ENCODE results near the genes NCK1 and IL20RB.

DNA sequence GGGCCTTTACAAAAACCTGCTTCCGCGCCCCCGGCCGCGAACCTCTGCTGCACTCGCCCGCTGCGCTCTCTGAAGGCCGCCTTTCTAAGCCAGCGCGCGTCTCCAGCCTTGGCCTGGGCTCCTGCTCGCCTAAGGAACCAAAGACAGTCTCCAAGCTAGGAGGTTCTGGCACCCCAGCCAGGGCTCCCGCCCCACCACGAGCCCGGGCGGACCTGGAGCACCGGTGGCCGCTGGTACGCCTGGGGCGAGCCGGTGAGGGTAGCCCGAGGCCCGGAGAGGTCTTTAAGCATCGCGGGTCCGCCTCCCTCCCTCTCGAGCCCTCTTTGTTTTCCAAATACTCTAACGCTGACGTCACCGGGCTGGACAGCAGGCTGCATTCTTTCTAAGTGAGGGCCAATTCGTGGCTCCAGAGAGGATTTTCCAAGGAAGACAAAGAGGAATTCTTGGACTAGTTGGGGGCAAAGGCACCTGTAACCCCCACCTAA is 731 bp downstream of the AMOTL2 start:
- PRO-cap: bidirectional peak, plus-strand start at position 409 of the sequence, minus-strand start at position 308 of the sequence
- RRBS: 2% methylated on average over 10 of the region's 32 CpGs

GRCh38 chr3:134373959-134374312 is 311 bp downstream of the AMOTL2 start:
- PRO-cap: no peak
- RRBS: 4% methylated on average over 3 of the region's 34 CpGs

DNA sequence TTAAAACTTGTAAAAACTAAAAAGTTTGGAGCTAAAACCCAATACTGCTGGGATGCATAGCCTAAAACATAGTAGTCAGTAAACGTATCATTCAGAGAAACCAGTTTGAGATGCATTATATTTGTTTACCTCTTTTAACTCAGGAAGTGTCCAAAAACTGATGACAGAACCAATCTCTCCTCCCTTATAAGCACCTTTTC is 58.4 kb downstream of the CEP63 start:
- PRO-cap: no peak
- RRBS: no CpG with 5 or more reads among the region's 1 CpG

- PRO-cap: no peak
- RRBS: 11% methylated on average over 6 of the region's 19 CpGs
Measured at GRCh38 chr3:134797177-134797593, 2.1 kb downstream of the EPHB1 start.

- PRO-cap: no peak
- RRBS: no CpG with 5 or more reads among the region's 4 CpGs
Measured at GRCh38 chr3:134852988-134853475, 58.0 kb downstream of the EPHB1 start.

- PRO-cap: no peak
- RRBS: over 99% methylated on average over 2 of the region's 14 CpGs
Measured at GRCh38 chr3:134916668-134916943, 121.5 kb downstream of the EPHB1 start.

- PRO-cap: unidirectional peak, minus-strand start at chr3:135968068
- RRBS: no CpG with 5 or more reads among the region's 4 CpGs
Measured at GRCh38 chr3:135967851-135968254, 2.3 kb downstream of the PPP2R3A start.

- PRO-cap: no peak
- RRBS: no CpG with 5 or more reads among the region's 8 CpGs
Measured at GRCh38 chr3:136126906-136127592, 69.1 kb downstream of the MSL2 start.

DNA sequence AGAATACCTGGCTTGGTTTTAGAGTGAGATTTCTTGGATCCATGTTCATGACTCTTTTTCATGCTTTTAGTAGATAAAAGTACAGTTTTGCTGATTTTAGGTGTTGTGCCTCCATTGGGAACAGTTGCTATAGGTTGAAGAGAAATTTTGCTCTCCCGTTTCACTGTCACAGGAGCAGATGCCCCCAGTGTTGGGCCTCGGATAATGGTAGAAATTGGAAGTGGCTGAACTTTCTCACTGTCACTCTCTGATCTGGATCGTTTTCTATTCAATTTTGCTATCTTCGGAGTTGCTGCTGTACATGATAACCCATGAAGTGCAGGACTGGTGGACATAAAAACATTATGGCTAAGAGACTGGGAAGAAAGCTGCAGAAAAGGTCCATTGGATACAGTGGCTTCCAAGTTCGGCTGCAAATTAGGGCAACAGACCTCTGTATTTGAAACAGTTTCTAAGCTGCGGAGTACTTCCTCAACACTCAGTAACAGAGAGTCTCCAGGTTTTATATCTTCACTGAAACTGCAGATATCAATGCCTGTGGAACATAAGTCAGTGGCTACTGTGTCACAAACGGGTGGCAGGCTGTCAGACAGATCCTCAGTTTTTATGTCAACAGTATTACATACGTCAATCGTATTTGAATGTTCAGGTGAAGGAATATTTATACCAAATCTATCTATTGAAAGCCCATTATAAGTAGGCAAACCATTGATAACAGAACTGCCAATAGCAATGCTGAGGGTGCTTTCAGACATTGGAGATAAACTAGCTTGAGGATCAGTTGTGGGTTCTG is 44.3 kb downstream of the MSL2 start:
- PRO-cap: no peak
- RRBS: no CpG with 5 or more reads among the region's 9 CpGs

DNA sequence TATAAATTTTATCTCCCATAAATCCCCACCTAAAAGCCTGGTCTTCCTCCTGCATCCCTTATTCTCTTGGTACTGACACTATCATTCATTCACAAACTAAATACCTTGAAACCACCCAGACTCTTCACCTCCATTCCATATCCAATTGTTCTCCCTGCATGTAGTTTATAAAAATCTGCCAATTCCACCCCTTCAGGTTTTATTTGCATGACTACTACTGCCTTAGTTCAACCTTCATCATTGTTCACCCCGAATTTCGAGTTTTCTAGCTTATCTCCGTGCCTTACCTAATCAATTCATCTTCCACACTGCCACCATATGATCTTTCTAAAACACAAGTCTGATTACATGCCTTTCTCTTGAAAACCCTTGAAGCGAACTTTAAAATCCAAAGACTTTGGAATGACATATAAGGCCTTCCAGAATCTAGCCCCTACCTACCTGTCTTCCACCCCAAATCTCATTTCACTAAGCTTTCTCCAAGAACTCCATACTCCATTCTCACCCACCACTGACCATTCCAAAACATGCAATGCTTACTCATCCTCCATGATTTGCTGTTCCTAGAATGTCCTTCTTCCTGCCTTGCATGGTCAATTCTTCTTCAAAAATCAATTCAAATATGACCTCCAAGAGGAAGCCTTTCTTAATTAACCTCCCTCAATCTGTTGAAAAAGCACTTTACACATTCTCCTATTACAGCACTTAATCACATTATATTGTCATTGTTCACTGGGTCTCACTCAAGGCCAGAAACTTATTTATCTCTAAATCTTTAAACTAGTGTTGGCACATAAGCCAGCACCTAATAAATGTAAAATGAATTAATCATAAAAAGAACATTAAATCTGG is 22.5 kb downstream of the MSL2 start:
- PRO-cap: no peak
- RRBS: no CpG with 5 or more reads among the region's 4 CpGs

GRCh38 chr3:136434796-136435183 is 184.7 kb downstream of the PCCB start:
- PRO-cap: no peak

GRCh38 chr3:136617277-136617815 is 134.8 kb downstream of the STAG1 start:
- PRO-cap: no peak
- RRBS: no CpG with 5 or more reads among the region's 1 CpG

DNA sequence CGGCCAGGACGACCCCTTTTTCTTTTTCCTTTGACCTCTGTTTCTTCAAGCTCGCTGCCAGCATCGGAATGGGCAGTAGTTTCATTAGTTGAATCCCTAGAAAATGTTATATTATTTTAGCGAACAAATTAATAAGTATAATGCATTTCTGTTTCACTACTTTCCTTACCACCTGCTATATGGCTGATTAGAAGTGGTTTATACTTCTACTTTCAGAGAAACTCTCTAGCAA is 129.1 kb downstream of the STAG1 start:
- PRO-cap: no peak
- RRBS: no CpG with 5 or more reads among the region's 5 CpGs

DNA sequence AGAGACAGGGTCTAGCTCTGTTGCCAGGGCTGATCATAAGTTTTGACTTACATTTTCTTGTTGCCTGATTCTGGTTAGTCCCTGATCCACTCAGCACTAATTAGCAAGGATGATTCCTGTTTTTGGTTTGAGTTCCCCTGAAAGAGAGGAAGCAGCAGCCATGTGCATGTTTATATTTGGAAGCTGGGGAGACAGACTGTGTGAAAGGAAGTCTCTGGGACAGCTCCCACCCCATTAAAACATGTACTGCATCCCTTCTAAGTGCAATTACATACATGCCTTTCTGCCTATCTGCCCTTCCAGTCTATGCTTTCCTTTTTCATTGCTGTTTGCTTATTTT is 3.6 kb upstream of the NCK1 start:
- PRO-cap: no peak

DNA sequence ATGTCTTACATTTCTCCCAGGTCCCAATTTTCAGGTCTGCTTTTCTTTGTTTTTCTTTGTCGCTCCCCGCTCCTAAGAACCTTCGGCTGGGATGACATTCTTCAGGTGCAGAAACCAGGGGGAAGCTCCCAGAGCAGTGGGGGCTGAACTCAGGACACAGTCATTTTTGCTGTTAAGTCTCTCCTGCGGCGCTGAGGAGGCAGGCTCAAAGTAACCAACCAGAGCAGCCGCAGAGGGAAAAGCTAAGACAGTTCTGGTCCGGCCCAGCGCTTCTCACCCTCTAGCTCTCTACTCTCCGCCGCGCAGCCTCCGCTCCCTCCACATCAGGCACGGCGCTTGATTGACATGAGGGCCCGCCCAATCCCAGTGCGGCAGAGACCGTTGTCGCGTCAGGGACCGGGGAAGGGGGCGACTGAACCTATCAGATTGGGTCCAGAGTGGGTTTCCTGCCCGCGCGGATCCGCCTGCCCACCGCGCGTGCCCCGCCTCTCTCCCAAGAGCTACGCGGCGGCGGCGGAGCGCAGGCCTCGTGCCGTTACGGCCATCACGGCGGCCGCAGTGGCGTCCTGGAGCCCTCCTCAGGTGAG is at the start of gene NCK1:
Gene NCK1, plus strand, starts transcription at position 471 of the 587 bp plus-strand sequence.
- PRO-cap: bidirectional peak, plus-strand start at position 496 of the sequence, minus-strand start at position 282 of the sequence
- RRBS: 7% methylated on average over 5 of the region's 42 CpGs

GRCh38 chr3:136955787-136956358 is 1.9 kb upstream of the IL20RB start:
- PRO-cap: no peak
- RRBS: no CpG with 5 or more reads among the region's 3 CpGs

- PRO-cap: no peak
- RRBS: no CpG with 5 or more reads among the region's 8 CpGs
Measured at GRCh38 chr3:136957513-136958388, at the start of gene IL20RB. IL20RB (plus strand) TSS chr3:136957983.

DNA sequence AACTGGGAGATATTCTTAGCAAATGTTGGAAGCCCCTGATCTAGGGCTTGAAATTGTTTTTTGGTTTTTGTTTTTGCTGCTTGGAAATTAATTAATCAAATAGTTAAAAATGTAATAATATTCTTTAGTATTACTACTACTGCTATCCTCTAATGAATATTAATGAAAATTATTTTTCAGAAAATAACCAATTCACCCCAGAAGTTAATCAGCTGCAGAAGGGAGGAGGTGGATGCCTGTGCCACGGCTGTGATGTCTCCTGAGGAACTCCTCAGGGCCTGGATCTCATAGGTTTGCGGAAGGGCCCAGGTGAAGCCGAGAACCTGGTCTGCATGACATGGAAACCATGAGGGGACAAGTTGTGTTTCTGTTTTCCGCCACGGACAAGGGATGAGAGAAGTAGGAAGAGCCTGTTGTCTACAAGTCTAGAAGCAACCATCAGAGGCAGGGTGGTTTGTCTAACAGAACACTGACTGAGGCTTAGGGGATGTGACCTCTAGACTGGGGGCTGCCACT is 52.2 kb downstream of the IL20RB start:
- PRO-cap: no peak
- RRBS: no CpG with 5 or more reads among the region's 5 CpGs

GRCh38 chr3:138114352-138114903 is 980 bp downstream of the DZIP1L start:
- PRO-cap: no peak
- RRBS: no CpG with 5 or more reads among the region's 9 CpGs

DNA sequence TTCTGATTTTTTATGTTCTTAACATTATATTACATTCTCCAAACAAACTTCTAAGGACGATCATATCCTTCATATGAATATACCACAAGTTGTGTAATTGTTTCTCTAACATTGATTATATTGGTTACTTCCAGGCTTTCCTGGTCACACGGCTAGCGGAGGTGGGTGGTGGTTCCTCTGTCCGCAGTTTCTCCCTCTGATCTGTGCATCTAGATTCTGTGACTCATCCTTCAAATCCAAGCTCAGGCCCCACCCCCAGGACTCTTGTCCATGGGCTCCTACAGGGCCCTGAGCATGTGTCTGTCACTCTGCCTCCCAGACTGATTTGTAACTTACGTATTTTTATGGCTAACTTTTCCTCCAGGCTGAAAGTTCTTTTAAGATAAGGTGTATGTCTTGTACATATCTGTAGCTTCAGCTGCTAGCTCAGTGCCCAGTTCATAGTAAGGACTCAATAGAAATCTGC is 7.9 kb downstream of the ESYT3 start:
- PRO-cap: no peak
- RRBS: no CpG with 5 or more reads among the region's 5 CpGs

Data from kidney (tissue), 2 donors.